ENCODE measurements around a stretch of chr12.

DNA sequence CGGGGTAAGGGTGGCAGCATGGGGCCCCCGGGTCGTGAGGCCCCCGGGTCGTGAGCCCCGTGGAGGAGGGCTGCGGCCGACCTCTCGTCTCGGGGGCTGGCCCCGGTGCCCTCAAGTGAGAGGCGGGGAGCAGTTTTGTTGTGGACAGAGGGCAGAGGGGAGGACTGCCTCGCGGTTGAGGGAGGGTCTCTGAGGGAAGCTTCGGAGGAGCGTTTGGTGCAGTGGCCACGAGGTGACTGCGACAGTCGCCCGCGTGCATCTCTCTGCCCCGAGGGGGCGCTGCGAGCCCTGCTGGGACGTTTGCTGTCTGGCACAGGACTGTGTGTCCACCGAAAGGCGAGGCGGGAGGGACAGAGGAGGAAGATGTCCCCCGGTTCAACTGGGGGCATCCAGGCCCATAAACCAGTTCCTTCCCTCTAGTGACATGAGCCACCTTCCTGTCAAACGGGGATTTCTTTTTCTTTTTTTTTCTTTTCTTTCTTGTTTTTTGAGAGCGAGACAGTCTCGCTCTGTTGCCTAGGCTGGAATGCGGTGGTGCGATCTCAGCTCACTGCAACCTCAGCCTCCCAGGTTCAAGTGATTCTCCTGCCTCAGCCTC lies 489 bp downstream of the FAM216A start:
- PRO-cap, 2 experiments, result peak in 1 of 2 experiments; most common plus-strand start position 332 of the sequence (in 1); most common minus-strand start position 238 of the sequence (in 1)

DNA sequence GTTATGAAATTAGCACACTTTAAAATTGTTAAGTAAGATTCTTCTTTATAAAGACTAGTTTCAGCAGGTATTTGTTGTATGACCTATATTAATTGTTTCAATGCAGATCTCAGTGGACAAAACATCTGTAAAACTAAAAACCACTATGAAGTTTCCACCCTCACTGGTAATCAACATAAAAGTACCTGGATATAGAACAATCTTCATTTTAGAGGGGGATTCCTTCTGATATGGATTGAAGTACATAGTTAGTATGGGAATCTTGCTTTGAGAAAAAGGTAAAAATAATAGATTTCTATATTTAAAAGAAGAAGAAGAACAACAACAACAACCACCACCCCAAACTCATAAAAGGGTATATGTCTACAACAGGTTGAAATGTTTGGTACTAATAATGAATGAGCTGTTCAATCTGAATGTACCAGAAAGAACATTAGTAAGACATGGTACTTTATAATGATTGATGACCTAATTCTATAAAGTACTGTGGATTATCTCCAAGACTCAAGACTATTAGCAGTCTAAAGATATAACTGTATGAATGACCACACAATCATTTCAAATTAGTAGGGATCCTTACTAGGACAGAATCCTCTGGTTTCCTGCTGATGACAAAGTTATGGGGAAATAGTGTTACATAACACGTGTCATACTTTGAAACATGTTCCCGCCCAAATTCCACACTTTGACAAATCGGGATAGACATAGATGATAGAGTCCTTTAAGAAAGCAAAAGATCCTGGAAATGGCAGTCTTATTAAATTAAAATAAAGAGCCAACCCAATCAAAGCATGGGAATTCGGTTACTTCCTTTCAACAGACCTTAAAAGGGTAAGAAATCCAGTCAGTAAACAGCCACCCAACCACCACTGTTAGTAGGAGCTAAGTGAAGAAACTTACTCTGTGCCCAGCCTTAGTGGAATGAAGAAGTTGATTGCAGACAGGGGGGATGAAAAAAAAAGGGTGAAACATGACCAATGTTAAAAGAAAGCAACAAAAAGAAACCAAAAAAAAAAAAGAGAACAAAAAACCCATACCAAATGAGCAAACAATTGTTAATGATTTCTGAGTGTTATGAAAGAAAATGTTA lies 2.9 kb downstream of the VPS29 start:
- PRO-cap, 2 experiments, result no peak in any of the 2 experiments

DNA sequence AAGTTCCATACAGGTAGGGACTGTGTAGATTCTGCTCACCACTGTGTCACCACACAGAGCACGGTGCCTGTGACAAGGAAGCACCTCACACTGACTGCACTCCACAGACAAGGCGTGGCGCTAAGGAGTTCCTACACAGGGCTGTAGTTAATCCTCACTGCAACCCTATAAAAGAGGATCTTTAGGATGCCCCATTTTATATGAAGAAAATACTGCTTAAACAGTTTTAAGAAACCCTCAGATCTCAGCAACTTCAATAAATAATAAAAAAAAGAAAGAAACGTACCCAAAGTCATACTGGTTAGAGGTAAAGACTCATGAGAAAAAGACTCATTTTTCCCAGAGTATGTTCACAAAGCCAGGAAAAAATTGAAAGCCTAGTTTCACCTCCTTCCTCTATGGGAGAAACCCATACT lies 36.9 kb downstream of the RAD9B start:
- PRO-cap, 2 experiments, result no peak in any of the 2 experiments

DNA sequence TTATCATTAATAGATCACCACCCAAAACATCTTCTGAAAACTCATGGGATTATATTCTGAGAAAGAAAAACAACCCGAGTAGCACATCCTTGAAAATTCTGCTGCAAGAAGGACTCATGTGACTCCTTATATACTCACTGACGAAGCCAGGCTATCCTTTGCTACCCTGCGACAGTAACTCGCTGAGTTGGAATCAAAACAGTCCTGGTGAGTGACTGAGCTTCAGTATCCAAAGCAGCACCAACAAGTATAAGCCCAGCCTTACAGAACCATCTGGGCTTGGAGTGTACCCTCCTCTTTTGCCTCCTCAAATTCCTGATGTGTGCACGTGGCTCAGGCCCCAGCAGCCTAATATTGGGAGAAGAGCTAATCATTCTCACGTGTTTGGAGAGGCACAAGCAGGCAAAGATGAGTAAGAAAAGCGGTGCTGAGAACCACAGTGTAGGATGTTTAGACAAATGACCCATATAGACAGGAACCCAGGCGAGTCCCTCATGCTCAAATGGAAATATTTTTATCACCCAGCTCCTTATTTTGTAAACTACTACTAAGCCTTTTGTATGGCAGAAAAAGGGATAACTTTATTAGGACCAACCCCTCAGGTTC lies 34.4 kb downstream of the PPTC7 start:
- PRO-cap, 2 experiments, result no peak in any of the 2 experiments

DNA sequence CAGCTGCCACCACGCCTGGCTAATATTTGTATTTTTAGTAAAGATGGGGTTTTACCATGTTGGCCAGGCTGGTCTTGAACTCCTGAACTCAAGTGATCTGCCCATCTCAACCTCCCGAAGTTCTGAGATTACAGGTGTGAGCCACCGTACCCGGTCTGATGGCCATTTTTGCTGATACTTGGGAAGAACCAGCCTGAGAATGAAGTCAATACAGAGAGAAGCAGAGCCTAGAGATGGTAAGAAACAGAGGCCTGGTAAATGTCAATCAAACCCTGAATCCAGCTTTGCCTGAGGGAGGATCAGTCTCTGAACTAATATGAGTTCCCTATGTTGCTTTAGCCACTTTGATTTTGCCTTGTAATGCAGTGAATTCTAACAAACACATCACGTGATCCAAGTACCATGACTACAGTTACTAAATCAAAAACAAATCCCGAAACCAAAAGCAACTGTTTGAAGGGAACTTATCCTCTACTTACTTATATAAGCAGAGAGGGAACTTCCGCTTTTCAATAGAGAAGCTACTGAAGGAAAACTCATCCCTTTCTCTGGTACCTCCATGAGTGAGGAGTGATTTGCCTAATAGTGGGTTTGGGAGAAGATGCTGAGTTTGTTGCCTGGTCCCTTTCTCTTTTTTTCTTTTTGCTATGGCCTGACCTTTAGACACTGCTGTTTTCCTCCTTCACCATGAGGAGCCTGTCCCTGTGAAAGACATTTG lies 7.6 kb upstream of the PPTC7 start:
- PRO-cap, 2 experiments, result peak in 1 of 2 experiments; most common minus-strand start position 318 of the sequence (in 1)

DNA sequence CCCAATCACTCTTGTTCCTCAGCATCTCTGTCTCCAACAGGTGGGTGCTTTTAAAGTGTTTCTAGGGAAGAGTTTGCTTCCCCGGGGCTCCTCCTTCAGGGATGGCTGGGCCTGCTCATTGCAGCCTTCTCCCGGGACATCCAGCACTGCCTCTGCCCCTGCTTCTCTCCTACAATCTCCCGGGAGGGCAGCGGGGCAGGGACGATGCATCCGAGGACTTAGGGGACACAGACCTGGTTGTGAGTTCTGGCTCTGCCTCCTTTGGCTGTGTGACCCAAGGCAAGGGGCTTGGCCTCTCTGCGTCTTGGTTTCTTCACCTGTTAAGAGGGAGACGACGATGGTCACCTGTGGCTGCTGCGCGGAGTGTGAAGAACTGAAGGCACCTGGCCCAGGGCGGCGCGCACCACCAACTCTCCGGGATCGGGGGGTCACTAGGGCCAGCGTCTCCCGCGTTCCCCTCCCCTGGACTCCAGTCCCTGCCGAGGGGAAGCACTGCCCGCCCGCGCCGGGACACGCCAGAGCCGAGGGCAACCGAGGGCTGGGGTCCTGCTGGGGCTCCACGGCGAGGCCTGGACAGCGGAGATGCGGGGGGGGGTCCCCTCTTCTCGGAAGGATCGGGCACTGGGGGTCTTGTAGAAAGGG lies 402 bp downstream of the HVCN1 start:
- PRO-cap, 2 experiments, result no peak in any of the 2 experiments

DNA sequence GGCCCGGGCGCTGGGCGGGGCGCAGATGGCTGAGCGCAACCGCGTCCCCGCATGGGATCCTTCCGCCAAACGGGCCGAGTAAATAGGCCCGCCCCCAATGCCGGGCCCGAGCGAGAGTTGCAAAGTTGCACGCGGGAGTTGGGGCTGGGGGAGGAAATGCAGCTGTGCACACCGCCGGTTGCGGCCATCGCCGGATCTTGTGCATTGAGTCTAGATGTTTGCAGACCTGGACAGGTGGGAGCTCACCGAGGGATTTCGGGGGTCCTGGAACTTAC lies 277 bp upstream of the PPP1CC start:
- PRO-cap, 2 experiments, result peak in 2 of 2 experiments; most common plus-strand start position 137 of the sequence (in 2)

DNA sequence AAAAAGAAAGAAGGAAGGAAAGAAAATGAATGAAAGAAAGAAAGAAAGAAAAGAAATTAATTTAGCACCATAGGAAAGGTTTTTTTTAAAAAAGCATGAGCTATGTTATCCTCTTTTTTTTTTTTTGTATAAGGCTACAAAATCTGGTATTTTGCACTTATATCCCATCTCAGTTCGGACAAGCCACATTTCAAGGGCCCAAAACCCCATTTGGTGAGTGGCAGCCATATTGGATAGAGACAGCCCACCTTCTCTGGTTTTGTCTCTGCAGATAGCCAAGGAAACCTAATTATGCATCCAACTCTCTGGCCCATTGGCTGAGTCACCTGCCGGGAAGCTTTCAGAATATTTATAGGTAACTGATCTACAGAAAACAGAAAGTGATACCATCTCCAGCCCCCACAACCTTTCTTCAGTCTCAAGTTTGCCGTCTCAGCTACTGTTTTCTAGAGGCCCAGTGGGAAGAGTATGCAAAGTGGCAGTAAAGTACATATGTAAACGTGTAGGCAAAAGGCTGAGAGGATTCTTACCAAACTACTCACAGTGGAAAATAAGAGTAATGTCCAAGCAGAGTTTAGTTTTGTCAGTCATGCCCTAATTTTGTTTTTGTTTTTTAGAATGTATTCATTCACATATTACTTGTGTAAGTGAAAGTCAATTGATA lies 33.7 kb upstream of the PPP1CC start:
- PRO-cap, 2 experiments, result no peak in any of the 2 experiments

GRCh38 chr12:110827014-110827428 lies 19.8 kb upstream of the CCDC63 start:
- PRO-cap, 2 experiments, result no peak in any of the 2 experiments

DNA sequence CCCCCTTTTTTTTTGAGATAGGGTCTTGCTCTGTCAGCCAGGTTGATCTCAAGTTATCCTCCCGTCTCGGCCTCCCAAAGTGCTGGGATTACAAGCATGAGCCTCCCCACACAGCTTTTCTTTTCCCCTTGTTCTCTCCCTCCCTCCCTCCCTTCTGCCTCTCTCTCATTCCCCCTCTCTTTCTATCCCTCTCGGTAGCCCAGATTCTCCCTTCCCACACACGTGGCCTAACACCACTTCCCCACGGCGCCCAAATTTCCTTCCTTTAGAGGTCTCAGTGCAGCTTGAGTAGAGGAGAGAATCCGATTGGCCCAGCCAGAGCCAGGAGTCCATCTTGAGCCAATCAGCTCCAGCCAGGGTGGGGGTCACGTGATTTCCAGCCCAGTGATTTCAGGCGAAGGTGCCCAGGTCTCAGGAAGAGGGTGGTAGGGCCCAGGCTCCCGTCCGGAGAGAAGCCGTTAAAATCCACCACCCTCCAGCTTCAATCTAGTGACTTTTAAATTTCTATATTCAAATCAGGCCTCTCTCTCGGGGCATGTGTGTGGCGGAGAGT lies 45.1 kb upstream of the MYL2 start:
- PRO-cap, 2 experiments, result no peak in any of the 2 experiments

DNA sequence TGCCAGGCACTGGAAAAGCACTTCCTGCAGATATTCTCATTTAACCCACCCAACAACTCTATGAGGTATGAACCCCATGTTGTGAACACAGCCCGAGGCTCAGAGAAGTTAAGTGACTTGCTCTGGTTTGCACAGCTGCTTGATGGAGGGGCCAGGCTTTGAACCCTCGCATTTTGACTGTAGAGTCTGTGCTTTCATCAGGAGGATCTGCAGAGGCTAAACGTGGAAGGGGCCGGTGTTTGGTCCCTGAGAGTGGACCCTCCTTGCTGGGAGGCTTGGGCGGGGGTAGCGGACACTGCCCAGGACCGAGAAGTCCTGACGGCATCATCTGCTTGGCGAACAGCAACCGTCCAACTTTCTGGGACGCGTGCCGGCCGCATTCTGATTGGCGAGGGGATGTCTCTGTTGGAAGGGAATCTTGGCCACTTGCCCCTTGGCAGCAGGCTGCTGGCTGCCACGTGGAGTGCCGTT lies 132.6 kb downstream of the CUX2 start:
- PRO-cap, 2 experiments, result no peak in any of the 2 experiments

DNA sequence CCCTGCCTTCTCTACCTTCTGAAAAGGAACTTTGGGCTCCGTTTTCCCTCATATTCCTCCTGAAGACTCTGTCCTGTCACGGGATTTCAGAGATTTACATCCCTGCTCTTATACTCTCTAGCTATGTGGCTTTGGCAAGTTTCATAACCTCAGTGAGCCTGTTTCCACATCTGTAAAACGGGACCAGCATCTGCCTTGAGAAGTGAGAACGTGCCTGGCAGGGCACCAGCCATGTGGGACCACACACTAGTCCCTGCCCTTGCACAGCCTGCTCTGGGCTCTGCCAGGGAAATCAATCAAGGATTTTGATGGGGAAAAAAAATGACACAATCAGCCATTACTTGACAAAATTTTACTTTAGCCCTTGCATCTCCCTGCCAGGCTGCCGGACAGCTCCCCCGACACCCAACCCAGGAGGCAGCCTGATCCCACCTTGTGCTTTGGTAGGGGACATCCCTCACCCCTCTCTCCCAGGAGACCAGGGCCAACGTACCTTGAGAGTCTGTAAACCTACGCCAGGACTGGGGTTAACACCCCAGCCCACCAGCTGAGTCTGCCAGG lies 8.5 kb downstream of the PHETA1 start:
- PRO-cap, 2 experiments, result no peak in any of the 2 experiments

- PRO-cap, 2 experiments, result no peak in any of the 2 experiments
Measured at GRCh38 chr12:111406276-111406443, 437 bp downstream of the SH2B3 start.

DNA sequence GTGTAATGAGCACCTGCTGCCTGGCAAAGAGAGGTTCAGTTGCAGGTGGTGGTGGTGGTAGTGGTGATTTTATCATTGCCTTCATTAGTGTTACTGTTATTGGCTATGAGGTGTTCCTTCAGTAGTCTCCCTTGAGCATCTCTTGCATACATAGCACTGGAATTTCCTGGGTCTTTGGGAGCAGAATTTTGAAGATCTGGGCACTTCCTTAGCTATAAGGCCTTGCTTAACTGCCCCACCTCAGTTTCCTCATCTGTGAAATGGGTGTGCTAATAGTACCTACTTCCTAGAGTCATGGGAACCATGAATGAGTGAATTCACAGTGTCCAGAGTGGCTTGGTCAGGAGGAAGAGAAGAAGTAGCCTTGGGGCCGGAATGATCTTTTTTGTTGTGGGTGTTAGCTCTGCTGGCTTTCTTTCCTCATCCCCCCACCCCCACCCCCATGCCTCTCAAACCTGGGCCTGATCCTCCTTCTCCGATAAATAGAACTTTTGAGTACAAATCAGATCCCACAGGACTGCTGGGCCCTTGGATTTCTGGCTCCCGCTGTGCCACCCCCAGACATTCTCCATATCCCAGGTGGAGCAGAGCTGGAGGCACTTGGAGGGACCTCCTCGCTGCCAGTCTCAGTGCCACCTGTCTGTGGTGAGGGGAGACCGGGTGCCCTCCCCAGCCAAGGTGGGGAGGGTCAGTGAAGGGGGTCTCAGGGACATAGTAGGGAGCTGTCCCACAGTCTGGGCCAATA lies 2.4 kb downstream of the SH2B3 start:
- PRO-cap, 2 experiments, result no peak in any of the 2 experiments

DNA sequence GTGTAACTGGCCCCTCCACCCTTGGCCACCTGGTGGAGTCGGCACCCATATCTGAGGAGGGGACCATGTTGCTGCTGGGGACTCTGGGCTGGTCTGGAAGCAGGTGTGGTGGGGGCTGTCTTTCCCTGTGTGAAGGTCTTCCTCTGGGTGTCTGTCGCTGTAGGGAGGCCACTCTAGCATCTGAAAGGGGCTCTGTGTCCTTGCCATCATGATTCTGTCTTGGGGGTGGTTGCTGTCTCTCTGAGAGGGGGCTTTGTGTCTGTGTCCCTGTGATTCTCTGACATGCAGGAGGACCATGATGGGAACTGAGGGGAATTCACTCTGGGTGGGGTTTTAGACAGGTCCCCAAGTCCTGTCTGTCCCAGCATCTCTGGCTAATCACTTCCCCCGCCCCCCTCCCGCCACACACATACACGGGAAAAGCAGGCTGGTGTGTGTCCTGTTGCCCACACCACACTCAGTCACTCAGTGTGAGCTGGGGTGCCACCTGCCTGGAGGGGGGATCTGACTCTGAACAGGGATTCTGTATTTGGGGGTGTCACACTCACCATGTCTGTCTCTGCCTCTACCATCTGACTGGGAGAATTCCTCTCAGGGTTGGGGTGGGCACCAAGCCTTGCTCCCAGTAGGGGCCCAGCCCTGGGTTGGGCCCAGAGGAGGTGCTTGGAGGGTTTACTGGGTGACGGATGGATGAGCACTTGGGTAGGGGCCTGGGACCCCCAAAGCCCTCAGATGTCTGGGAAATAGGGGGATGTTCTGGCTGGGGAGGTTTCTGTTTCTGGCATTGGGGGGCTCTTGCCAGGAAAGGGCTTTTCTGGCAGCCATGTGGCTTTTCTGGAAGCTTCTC lies 31.0 kb downstream of the SH2B3 start:
- PRO-cap, 2 experiments, result no peak in any of the 2 experiments

DNA sequence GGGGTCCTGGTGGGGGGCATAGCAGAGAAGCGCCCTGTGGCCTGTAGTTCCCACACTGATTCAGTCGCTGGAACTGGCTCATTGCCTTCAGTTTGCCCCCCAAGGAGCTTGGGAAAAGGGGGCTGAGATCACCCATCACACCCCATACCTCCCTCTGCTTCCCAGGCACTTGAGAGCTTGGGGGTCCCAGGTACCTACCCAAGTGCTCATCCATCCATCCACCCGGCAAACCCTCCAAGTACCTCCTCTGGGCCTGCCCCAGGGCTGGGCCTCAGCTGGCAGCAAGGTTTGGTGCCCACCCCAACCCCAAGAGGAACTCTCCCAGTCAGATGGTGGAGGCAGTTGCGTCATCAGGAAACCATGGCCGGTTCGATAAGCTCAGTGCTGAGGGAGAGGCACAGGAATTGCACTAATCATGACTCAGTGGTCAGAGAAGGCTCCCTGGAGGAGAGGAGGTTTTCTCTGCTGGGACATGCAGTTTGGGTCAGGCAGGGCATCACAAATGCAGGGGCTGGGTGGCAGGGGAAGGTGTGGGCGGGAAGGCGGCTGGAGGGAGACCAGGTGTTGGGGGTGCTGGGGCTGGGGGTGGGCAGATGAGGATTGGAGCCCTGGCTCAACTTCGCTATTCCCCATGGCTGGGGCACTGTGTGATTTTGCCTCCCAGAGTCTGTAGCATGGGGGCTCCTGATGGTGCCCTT lies 32.1 kb downstream of the SH2B3 start:
- PRO-cap, 2 experiments, result no peak in any of the 2 experiments

DNA sequence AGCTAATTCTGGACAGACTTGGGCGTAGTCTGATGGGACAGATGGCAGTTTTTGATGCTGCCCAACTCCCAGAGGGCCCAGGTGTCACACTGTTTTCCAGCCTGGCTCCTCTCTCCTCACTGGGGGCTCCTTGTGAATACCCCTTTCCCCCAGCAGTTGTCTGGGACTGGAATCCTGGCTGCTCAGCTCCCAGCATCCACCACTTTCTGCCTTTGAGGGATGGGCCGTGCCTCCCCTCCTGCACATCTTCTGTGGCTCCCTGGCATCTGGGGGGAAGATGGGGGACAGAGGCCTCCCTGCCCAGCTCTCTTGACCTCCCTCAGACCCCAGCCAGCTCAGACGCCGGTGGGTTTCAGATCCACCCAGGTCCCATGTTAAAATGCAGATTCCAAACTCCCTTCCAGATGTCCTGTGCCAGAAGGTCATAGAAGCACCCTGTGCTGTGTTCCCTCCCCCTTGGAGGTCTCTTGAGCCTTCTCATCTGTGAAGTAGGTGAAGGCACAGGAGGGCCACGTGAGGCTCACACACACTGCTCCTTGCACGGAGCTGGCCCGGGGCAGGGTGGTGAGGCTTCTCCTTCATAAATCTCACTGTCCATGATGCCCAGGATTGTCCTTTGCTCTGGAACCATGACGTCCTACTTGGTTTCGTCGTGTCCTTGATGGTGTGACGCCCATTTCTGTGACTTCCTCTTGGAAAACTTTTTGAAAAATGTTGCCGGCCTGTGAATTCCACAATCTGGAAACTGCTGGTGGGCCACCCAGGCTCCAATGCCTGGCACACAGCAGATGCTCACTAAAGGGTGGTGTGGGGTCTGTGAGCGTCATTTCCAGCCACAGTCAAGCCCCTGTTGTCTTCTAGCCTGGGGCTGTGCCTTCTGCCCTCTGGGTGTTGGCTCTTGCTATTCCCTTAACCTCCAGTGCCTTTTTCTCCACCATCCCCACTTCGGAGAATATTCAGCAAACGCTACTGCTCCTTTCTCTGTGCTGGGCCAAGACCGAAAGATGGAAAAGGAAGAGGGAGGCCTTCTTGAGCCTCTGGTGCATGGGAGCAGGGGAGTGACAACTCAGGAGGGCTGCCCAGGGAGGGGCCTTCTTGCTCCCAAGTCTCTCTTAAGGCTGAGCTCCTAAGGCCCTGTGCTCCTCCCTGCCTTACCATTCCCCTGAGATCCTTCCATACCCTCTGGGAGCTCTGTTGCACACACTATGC lies 34.4 kb downstream of the SH2B3 start:
- PRO-cap, 2 experiments, result no peak in any of the 2 experiments

GRCh38 chr12:111509749-111510182 lies 89.3 kb downstream of the ATXN2 start:
- PRO-cap, 2 experiments, result no peak in any of the 2 experiments

GRCh38 chr12:111569851-111570607 lies 29.1 kb downstream of the ATXN2 start:
- PRO-cap, 2 experiments, result no peak in any of the 2 experiments

DNA sequence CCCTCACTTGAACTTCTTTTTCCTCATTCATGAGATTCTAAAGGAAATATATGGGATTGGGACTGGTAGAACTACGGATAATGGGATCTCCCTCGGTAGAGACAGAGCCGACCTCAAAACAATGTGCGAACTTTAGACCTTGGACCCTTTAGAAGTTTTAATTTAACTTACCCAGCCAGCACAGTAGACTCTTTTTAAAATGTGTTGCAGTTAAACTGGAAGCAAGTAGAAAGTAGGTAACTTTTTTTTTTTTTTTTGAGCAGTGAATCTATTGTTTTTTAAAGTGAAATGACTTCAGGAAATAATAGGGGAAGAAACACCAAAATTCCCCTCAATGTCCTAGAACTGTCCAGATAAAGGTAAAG lies 1.1 kb upstream of the ATXN2 start:
- PRO-cap, 2 experiments, result peak in 1 of 2 experiments; most common plus-strand start position 291 of the sequence (in 1); most common minus-strand start position 123 of the sequence (in 1)